HT-29 (cell line): Measurements from ENCODE around the genes NR4A1 and KRT78.

- RAMPAGE, long total RNA, result no peak
These were observed 13.6 kb upstream of the NR4A1 start for GRCh38 chr12:52037624-52037966.

- RAMPAGE, long total RNA, result no peak
These were observed 5.7 kb upstream of the NR4A1 start for GRCh38 chr12:52045436-52046138.

DNA sequence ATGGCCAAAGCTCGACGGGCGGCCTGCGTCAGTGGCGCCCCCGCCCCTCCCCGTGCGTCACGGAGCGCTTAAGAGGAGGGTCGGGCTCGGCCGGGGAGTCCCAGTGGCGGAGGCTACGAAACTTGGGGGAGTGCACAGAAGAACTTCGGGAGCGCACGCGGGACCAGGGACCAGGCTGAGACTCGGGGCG is at the start of gene NR4A1:
Gene NR4A1, plus strand, starts transcription at position 97 of the 190 bp plus-strand sequence.
- RAMPAGE, long total RNA, result no peak

GRCh38 chr12:52052853-52053116 is 1.5 kb downstream of the NR4A1 start:
- RAMPAGE, long total RNA, result no peak

- RAMPAGE, long total RNA, result no peak
These were observed 6.0 kb downstream of the NR4A1 start for GRCh38 chr12:52056973-52057985.

DNA sequence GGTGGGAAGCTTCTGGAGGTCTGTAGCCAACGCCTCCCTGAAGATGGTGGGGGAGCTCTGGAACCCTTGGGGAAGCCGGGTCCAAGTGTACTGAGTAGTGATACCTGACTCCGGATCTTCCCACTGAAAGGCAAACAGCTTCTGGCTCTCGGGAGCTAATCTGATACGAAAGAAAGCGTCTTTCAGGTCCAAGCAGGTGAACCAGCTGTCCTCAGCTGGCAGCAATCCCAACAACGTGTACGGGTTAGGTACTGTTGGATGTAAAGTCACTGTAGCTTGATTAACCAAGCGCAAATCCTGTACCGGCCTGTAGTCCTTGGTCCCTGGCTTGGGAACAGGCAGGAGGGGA is 38.5 kb downstream of the SMIM41 start:
- RAMPAGE, long total RNA, result no peak

GRCh38 chr12:52186011-52186481 is 5.8 kb downstream of the KRT80 start:
- RAMPAGE, long total RNA, result no peak

DNA sequence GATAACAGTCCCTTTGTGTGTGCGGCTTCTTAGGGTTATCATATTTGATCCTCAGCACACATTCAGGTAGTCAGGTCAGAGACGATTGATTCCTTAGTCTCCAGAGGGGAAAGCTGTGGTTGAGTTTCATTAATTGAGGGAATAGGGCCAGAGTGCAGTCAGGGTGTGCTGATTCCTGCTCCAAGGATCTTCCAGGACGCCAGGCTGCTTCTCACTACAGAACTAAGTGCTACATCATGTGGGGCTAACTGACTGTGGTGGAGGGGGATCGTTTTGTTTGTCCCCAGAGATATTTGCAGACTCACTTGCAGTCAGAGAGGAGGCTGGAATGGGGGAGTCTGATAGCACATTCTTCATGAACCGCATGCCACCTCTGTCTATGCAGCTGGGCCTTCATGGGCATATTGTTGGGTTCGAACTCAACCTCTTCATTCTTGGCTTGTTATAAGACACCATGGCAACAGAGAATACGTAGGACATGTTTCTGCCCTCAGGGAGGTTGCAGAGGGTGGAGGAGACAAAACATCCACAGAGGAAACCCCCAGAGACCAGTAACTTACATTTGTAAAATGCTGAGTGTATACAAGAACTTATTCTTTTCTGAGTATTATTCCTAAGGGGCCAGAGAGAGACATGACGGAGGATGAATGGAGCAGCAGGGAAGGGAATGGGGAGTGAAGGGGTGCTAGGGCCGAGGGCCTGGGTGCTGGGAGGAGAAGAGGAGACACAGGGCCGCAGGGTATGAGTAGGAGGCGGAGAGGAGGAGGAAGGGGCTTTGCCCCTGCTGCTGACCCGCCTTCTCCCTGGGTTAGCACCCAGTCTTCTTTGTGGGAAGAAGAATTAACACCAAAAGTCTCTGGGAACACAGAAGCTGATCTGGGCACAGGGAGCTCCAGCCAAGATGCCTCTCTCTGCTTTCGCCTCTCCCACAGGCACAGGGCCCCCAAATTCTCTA is 13.1 kb downstream of the KRT7 start:
- RAMPAGE, long total RNA, result no peak

- RAMPAGE, long total RNA, result no peak
These were observed 4.8 kb downstream of the KRT6A start for GRCh38 chr12:52488207-52488774.

DNA sequence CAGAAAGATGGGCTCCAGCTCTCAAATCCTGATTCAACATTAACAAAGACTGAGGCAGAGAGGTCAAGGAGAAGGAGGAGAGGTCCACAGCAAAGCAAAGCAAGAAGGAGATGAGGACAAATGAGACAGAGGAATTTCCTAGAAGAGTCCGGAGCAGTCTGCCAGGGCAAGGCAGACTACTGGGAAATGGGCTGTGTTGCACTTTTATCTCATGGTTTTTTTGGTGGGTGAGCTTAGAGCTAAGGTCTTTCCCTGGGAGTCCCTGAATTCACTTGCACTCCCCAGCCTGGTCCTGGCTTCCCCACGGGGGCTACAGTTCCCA is 6.7 kb upstream of the KRT72 start:
- RAMPAGE, long total RNA, result no peak

- RAMPAGE, long total RNA, result no peak
These were observed 11.0 kb upstream of the KRT77 start for GRCh38 chr12:52713966-52715091.

- RAMPAGE, long total RNA, result no peak
These were observed at the start of gene KRT78 for GRCh38 chr12:52848511-52849104. TSS of gene KRT78 (minus strand) at chr12:52848994.

DNA sequence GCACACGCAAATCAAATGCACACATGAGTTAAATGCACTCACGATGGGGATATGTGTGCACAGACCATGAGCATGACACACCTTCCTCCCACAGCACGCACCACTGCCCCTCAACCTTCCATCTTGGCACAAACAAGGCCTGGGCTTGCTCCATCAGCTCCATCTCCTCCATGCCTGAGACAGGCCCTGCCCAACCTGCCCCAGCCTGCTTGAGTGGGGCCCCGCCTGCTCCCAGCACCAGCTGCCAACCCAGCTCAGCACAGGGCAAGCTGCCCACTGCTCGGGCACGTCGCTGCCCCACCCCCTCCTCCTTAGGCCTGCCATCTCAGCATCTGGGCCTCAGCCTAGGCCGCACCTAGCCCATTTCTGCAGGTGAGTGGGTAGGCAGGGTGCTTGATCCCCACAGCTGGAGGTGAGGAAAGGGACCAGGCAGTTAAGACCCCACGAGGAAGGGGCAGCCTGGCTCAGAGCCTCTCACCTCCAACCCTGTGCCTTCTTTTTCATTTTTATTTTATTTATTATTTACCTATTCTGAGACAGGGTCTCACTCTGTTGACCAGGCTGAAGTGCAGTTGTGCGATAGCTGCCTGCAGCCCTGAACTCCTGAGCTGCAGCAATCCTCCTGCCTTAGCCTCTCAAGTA is 27.7 kb upstream of the KRT78 start:
- RAMPAGE, long total RNA, result no peak

DNA sequence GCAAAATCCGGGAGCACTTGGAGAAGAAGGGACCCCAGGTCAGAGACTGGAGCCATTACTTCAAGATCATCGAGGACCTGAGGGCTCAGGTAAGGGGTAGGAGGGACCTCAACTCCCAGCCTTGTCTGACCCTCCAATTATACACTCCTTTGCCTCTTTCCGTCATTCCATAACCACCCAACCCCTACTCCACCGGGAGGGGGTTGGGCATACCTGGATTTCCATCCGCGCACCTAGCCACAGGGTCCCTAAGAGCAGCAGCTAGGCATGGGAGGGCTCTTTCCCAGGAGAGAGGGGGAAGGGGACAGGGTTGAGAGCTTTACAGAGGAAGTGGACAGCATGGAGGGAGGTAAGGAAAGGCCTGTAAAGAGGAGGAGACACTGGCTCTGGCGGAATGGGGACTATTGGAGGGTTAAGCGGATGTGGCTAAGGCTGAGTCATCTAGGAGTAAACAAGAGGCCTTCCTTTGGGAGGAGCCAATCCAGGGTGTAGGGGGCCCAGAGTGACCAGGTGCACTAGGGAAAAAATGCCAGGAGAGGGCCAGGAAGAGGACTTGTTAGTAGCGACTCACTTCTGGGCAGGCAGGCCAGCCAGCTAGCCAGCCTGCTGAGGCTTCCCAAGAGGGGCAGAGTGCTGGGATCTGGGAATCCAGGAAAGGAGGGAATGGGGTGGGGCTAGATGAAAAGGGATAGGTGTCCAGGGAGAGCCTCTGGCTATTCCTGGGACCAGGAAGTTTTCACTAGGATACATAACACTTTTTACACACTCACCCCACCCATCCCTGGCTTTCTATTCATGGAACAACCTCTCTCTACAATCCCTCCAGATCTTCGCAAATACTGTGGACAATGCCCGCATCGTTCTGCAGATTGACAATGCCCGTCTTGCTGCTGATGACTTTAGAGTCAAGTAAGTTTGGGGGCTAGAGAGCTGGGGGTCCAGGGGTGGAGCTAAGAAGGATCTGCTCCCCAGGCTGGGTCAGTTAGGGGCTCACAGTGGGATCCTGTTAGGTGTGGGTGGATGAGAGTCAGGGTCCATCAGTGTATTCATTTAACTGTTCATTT is 916 bp downstream of the KRT18 start:
- RAMPAGE, long total RNA, result no peak

DNA sequence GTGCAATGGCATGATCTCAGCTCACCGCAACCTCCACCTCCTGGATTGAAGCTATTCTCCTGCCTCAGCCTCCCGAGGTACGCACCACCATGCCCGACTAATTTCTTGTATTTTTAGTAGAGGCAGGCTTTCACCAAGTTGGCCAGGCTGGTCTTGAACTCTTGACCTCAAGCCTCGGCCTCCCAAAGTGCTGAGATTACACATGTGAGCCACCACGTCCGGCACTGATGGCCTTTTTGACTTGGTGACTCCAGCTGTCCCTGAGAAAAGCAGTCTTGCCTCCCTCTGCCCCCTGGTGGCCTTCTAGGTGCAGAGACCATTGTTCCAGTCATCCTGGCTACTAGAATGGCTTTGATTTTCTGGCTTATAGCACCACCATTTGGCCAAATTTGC is 25.6 kb upstream of the EIF4B start:
- RAMPAGE, long total RNA, result no peak

- RAMPAGE, long total RNA, result no peak
These were observed 15.8 kb downstream of the EIF4B start for GRCh38 chr12:53021678-53022739.

GRCh38 chr12:53044981-53045965 is 4.6 kb upstream of the TNS2 start:
- RAMPAGE, long total RNA, result no peak

DNA sequence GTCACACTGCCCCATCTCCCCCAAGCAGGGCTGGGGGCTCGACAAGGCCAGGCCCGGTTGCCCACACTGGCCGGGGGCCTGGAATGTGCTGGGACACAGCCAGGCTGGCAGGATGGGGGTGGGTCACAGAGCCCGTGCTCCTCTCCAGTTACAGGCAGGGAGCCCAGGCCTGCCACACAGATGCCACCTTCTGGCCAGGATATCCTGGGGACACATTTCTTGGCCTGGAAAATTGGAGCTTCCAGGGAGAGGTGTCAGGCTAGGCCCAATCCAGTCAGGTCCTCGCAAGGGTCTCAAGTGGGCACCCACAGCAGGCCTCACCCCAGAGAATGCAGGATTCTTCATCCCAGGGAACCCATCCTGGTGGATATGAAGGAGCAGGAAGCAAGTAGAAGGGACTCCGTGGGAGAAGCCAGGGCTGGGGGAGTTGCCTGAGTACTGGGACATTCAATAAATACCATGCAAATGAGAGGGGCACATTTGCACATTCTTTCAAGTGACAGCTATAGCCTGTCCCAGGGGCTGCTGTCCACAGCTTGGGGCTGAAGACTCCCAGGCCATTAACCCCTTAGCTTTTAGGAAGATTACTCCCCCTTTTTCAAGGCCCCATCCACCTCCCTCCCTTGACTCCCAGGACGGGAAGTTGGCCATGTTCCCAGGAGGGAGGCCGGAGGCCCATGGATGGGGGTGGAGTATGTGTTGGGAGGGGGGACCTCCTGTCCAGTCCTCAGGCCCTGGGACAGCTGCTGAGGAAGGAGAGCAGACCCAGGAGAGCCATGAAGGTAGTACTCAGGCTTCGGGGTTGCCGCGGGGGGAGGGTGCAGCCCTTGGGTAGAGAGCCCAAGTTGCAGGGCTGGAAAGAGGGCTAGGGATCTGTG is 1.2 kb upstream of the TNS2 start:
- RAMPAGE, long total RNA, result no peak

GRCh38 chr12:53056769-53057196 is 6.9 kb downstream of the TNS2 start:
- RAMPAGE, long total RNA, result no peak

DNA sequence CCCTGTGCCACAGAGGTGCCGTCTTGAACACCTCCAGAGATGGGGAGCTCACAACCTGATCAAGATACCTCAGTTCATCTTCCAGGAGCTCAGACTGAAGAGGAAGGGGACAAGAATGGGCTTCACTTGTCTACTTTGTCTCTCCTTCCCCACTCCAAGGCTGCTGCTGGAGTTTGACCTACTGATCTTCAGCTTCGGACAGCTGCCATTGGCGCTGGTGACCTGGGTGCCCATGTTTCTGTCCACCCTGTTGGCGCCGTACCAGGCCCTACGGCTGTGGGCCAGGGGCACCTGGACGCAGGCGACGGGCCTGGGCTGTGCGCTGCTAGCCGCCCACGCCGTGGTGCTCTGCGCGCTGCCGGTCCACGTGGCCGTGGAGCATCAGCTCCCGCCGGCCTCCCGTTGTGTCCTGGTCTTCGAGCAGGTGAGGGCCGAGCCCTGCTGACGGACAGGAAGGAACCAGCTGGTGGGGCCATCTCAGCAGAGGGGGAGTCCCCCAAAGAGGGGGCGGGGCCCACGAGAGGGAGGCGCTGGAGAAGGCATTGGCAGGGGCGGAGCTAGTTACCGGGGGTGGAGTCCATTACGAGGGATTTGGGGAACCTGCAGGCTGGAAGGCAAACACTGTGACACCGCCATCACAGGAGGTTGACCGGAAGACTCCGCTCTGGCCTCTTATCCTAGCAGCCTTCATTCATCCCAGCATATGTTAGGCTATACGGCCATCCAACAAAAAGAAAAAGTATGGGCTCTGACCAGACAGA is 12.1 kb downstream of the SOAT2 start:
- RAMPAGE, long total RNA, result no peak